Jejunum (tissue), 1 donor: ENCODE measurements around the genes ECHDC3 and UPF2.

DNA sequence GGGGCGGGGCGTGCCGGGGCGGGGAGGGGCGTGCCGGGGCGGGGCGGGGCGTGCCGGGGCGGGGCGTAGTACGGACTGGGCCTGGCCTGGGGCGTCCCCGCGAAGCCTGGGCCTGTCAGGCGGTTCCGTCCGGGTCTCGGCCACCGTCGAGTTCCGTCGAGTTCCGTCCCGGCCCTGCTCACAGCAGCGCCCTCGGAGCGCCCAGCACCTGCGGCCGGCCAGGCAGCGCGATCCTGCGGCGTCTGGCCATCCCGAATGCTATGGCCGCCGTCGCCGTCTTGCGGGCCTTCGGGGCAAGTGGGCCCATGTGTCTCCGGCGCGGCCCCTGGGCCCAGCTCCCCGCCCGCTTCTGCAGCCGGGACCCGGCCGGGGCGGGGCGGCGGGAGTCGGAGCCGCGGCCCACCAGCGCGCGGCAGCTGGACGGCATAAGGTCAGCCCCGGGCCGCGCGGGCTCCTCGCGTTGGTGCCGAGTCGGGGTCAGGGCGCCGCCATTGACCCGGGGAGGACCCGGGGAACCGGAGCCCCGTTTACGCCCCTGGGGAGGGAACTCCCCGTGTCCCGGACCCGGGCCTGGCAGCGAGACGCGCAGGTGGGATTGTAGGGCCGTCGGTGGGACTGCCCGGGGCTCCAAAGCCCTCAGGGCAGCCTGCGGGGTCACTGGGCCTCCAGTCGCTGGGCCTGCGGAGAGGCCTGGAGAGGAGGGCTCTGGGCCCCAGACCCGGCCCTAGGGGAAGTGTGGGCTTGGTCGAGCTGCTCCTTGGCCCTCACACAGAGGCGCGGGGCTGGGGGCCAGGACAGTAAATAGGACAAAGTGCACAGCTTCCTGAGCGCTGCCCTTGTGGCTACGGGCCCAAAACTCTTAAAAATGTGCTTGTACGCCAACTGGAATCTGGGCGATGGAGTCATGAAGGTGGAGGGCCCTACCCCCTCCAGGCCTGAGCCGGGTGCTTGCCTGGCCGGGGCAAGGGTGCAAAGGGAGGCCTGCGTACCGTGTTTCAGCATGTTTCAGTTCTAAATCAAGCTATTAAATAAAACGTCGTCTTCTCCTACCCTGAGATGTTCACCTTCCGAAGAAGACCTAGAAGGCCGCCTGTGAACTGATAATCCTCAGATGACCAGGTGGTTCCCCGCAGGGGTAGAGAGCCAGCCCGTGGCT, at the start of gene ECHDC3:
TSS of gene ECHDC3 (plus strand) at position 66 of the 1,156 bp plus-strand sequence.
- PRO-cap, result bidirectional peak, plus-strand start at position 159 of the sequence, minus-strand start outside the sequence

- PRO-cap, result no peak
Observed at GRCh38 chr10:11758716-11759153, 16.6 kb downstream of the ECHDC3 start.

GRCh38 chr10:11793658-11794343, 29.4 kb upstream of the PROSER2 start:
- PRO-cap, result no peak

- PRO-cap, result no peak
Observed at GRCh38 chr10:11798719-11799310, 24.3 kb upstream of the PROSER2 start.

- PRO-cap, result no peak
Observed at GRCh38 chr10:11799311-11799817, 23.8 kb upstream of the PROSER2 start.

DNA sequence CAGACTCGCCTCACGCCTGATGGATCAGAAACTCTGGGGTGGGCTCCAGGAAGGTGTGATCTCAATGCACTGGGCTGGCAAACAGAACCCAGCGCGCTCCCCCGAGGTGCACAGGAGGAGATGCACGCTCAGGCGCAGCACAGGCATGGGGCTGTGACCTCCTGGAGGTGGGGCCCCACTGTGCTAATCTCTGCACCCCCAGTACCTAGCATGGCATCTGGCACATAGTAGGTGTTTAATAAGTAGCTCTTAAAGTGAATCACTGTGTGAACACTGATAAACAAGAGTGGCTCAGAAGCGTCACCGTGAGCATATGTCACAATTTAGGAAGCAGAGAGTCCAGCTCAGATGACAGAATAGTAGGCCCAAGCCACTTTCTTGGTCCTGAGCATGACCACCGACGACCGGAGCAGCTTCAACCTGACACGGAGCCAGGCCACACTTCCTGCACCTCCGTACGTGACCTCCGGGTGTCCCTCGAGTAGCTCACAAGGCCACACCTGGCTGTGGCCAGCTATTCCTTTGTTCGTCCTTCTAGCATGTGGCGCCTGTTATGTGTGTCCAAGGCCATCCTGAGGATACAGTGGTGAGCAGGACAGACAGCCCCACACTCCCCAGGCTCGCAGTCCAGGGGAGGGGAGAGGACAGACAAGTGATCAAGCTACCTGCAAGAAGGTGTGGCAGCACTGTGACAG, 58.1 kb downstream of the PROSER2 start:
- PRO-cap, result no peak

- PRO-cap, result no peak
Observed at GRCh38 chr10:11916041-11916404, 92.9 kb downstream of the PROSER2 start.

DNA sequence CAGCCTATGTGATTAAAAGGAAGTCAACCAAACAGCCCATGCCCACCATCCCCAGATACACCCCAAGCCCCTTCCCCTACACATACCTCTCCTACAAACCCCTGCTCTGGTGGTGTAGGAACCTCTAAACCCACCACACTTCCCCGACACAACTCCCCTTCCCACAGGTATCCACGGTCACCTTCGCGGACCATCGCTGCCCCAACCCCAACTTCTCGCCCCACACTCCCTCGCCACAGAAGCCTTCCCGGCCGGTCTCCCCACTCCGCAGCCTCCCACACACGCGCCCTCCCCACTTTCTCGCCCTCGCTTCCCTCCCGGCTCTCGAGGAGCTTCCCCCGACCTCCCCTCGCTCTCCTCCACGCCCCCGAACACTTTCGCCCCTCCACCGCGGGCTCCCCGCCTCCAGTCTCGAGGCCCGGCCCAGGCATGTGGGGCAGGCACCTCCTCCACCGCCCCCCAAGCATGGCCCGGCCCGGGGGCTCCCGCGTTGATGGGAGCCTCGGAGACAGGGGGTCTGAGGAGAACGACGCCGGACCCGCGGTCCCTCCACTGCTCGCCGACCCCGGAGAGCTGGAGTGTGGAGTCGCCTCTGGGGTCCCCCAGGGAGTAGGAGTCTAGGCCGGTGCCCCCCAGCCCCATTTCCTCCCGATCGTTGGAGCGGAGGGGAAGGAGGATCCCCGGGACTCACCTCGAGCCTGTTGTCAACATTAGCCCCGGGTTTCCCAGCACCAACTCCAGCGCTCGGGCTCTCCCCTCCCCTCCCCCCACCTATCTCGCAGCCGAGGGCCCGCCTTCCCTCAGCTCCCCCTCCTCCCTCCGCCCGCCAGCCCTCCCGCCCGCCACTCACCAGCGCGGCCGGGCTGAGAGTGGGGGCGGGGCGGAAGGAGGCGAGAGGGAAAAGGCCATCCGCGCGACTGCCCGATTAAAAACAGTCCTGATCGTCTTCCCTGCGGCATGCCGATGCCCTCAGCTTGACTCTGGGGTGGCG, at the start of gene UPF2:
TSS of gene UPF2 (minus strand) at position 746 of the 991 bp plus-strand sequence.
- PRO-cap, result bidirectional peak, plus-strand start at position 866 of the sequence, minus-strand start at position 763 of the sequence

- PRO-cap, result no peak
Observed at GRCh38 chr10:12149894-12150490, 20.5 kb downstream of the SEC61A2 start.

- PRO-cap, result no peak
Observed at GRCh38 chr10:12181138-12181952, 14.3 kb downstream of the NUDT5 start.

DNA sequence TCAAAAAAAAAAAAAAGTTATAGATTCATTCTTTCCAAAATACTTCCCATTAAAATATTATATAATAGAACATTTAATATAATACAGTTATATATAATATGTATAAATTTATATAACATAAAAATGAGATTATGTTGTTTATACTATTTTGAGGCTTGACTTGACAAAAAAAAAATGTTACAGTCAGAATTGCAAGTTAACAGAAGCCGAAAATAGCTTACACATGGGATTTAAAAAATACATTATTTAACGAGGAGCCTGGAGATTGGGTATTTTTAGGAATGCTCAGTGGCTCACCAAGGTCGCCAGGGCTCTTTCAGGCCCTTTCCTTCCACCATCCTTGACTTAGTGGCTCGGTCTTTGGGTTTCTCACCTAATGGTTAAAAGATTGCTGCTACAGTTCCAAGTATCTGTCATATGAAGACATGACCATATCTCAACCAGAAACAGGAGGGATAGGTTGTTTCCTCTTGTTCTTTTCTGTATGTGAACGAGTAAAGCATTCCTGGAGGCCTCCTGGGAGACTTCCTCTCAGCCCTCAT, 25.1 kb downstream of the CDC123 start:
- PRO-cap, result no peak

DNA sequence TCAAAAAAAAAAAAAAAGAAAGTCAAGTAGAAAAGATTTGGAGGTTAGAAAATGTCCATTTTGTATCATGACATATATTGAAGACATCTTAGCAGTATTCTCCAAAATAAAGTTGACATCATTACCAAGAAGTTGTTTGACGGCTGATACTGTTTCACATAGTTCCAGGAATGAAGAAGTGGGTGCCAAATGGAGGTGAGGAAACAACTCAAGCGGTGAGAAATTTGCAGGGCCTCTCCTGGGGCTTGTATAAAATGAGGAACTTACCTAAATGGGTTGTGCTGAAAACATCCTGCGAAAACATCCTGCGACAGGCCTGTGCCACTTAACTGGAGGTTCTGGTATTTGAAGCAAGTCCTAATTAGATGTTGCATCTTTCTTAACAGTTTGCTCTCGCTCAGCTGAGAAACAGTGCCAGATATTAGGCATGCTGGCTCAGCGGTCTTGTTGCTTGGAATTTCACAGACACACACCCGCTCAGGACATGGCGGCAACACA, 47.8 kb downstream of the CDC123 start:
- PRO-cap, result no peak

DNA sequence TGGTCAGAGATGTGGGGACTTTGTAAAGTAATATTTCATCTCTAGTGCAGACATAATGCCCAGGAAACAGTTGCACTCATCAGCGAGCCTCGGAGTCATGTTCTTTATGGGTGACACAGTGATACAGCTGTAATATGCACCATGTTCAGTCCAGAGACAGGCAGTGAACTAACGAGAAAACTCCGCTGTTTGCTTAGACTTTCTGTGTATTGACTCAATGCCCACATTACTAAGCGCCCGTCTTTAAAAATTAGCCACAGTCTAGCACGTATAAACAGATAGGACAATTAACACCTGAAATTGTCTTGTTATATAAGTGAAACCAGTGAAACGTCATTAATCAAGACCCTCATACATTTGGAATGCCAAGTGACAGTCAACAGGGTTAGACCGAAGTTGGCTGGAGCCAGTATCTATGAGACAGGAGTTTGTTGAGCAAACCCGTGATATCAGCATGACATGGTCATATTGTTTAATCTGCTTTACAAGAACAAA, 56.0 kb downstream of the CAMK1D start:
- PRO-cap, result no peak

DNA sequence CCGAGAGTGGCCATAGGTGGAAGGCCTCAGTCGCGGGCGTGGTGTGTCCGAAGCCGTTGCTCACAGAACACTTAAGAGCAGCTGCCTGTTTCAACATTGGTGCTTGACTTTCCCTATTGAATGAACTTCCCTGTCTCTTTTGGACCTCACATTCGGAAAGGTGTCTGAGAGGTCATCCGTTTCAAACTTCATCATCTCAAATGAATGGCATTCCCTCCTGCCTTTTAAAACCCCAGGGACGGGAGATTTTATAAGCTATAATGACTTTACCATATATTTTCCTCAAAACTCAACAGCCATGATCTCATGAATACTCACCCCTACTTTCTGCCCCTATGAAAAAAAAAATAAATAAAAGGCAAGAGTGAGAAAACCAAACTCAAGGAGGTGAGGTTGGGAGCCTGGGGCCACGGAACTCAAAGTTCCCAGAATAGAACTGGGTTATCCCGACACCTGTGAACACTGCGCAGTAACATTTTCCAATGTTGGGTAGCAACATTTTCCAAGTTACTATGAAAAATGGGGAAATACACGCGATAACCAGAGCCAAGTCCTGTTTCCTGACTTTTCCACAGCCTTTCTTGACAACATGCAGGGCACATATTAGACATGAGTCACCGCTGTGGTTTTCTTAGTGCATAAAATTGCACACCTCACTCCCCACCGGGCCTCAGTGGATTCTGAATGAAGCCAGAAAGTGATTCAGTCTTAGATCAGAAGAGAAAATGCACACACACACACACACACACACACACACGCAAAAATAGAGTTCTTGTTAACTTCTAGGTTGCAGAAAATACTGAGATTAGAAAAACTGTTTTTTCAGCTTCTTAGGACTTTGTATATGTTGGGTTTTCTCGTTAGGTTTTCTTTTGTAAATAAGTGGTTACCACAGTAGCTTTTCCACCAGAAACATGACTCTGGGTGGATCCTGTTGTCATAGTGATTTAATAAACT, 69.8 kb downstream of the CAMK1D start:
- PRO-cap, result no peak

DNA sequence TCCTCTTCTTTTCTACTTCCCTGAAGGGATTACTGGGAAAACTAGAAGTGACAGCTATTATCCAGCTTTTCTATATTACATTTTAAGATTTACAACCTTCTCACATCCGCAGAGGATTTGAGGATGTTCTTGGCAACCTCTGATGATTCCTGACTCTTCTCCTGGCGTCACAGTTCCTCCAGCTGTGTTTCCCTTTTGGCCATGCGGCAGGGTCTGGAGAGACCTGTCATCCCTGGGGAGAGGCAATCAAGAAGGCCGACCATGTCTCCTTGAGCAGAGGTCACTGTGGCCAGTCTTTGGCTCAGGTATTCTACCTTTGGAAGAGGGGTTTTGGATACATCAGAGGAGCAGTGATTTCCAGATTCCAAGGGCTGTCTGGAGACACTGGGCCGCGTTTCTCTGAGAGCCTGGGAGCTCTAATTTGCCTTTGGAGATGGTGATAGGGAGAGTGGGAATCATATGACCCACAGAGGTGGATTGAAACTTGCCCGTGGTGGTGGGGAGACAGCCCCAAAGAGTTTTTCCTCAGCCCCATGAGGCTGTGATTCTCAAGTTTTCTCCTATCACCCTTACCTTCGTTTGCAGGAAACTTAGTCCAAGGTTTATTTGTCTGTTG, 82.5 kb downstream of the CAMK1D start:
- PRO-cap, result no peak

GRCh38 chr10:12615304-12615606, 265.9 kb downstream of the CAMK1D start:
- PRO-cap, result no peak

GRCh38 chr10:12631627-12632274, 282.4 kb downstream of the CAMK1D start:
- PRO-cap, result no peak

GRCh38 chr10:12637667-12638670, 288.6 kb downstream of the CAMK1D start:
- PRO-cap, result no peak

- PRO-cap, result no peak
Observed at GRCh38 chr10:12710624-12711706, 290.5 kb downstream of the CCDC3 start.

DNA sequence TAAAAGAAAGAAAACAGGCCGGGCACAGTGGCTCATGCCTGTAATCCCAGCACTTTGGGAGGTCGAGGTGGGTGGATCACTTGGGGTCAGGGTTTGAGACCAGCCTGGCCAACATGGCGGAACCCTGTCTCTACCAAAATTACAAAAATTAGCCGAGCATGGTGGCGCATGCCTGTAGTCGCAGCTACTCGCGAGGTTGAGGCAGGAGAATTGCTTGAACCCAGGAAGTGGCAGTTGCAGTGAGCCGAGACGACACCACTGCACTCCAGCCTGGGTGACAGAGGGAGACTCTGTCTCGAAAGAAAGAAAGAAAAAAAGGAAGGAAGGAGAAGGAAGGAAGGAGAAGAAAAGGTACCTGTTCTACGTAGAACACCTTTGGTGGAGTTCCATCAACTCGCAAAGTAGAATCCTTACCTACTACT, 24.4 kb upstream of the MCM10 start:
- PRO-cap, result no peak